ENCODE data around the gene PALLD.

- PRO-cap = no peak
These were observed 1.0 kb downstream of the MSMO1 start for GRCh38 chr4:165328519-165328840.

DNA sequence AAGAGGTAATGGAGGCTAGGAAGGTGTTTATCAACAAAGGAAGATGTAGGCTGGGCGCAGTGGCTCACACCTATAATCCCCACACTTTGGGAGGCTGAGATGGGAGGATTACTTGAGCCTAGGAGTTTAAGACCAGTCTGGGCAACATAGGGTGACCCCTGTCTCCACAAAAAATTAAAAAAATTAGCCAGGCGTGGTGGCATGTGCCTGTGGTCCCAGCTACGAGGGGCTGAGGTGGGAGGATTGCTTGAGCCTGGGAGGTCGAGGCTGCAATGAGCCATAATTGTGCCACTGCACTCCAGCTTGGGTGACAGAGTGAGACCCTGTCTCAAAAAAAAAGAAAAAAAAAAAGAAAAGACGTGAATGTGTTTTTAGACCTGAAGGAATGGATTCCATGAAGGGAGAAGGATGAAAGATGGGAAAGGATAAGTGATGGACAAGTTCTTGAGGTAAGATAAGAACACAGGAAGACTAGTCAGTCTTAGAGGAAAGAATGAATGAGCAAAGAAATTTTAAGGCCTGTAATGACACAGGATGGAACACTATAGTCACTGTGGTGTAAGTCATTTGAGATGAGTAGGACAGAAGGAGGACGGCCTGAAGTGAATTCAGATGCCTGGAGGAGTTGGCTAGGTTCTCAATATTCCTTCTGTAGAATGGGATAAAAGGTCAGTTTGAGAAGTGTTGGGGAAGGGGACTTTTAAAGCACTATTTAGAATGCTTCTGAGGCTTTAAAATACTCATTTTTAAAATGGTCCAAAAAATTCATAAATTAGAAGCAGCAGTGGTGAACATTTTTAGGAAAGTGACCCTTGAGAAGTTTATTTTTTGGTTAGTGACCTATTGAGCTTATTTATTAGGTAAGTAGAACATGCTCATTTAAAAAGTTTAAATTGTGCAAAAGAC lies 3.8 kb downstream of the MSMO1 start:
- PRO-cap = no peak

DNA sequence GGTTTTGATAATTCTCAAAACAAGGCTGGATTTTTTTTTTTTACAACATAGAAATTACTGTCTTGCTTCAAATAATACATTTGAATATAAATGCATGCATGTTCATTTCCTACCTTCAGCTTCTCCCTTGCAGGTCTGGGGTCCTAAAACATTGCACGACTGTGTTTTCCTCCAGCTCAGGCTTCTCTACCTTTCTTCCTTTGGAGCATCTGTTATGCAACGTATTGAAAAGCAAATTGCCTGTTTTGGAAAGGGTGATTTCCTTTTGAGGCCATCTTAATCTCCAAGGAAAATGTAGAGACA lies 115.6 kb upstream of the TLL1 start:
- PRO-cap = no peak

DNA sequence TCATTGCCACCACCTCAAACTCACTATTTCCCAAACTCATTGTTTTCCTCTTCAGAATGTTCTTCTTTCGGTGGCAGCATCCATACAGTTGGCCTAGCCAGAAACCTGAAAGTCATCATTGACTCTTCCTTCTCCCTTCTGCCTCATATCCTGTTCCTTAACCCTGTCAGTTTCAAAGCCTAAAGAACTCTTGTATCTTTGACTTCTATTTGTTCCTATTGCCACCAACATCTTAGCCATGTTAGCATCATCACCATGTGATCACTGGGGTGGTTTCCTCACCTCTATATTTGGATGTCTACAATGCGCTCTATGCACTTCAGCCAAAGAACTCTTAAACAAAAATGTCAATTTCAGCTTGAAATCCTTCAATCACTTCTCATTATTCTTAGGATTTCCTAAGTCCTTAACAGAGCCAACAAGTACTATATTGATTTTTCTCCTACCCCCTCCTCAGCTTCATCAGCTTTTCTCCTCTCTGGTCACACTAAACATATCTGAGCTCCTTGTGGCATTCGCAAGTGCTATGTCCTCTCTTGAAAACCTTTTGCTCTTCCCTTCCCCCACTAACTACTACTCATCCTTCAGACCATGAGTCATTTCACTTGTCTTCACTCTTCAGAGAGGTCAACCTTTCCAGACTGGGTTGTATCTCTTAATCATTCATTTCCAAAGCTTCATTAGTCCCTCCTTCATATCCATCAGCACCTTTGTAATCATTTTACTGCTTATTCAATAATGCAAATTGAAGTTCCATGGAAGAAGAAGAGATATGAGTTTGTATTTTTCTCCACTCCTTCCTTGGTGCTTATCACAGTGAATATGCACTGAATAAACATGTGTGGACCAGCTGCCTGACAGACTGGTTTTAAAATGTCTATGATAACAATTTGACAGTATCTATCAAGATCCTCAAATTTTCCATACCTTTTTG lies 28.7 kb downstream of the DDX60L start:
- PRO-cap = no peak

DNA sequence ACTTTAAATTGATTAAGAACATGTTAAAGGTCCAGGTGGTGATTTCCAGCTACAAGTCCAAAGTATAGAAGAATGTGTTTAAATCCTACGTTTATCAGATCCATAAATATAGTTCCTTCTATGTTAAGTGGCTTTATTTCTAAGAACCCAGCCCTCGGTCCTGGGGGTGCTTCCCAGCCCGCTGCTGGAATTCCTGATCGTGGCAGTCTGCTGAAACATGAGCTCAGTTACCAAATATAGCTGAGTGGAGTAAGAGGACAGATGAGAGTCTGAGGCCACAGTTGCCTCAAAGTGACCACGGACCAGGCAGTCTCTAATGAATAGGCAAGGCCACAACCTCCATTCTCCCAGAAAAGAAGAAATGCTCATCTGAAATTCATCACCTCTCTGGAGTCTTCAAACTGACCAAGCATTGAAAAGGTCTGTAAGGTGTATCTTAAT lies at the start of gene PALLD:
PALLD (plus strand) TSS at position 278 of the 441 bp plus-strand sequence.
- PRO-cap = no peak

- PRO-cap = no peak
These were observed 44.1 kb downstream of the PALLD start for GRCh38 chr4:168540906-168541426.

DNA sequence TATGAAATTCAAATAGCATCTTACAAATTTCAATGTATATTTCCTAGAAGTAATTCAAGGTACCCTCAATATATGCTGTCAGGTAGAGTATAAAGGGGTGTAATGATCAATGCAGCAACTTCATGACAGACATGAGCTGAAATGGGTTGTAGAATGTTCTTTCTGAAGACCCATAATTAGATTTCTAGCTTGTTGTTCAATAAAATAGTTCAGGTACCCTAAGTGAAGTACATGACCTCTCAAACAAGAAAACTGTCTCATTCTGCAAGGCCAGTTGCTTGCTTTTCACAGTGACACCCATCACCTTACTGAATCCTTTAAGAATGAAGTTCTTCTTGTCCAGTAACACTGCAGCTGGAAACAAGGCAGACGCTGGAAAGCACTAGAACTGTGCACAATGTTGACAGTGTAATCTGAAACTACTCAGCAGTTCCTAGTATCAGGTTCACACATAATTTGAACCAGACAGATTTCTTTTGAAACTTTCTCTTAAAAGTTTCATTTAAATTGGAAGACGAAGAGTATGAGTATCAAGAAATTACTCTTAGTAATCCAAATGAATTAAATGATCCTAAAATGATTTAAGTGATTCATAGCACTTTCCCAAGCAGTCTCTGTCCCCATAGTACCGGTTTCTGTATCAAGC lies 63.3 kb downstream of the PALLD start:
- PRO-cap = no peak

GRCh38 chr4:168694331-168694596 lies 197.4 kb downstream of the PALLD start:
- PRO-cap = no peak

DNA sequence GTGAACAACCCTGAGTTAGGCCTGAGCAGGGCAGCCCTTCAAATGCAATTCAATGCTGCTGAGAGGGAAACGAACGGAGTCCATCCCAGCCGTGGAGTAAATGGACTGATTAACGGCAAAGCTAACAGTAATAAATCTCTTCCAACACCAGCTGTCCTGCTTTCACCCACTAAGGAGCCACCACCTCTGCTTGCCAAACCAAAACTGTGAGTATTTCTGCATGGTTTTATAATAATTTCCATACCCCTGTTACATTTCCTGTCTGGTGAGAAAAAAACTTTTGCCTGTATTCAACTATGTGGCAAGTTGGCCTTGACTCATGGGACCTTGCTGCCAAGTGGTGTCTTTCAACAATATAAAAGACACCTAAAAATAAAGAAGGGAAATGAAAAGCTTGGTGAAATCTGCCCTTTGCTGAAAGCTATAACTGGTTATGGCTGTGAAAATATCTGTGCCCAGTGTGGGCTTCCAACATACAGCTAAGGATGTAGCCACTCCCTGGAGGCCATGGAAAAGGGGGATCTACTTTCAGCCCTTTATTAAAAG lies 214.9 kb downstream of the PALLD start:
- PRO-cap = unidirectional peak, minus-strand start at position 104 of the sequence; unidirectional peak, minus-strand start at position 206 of the sequence

DNA sequence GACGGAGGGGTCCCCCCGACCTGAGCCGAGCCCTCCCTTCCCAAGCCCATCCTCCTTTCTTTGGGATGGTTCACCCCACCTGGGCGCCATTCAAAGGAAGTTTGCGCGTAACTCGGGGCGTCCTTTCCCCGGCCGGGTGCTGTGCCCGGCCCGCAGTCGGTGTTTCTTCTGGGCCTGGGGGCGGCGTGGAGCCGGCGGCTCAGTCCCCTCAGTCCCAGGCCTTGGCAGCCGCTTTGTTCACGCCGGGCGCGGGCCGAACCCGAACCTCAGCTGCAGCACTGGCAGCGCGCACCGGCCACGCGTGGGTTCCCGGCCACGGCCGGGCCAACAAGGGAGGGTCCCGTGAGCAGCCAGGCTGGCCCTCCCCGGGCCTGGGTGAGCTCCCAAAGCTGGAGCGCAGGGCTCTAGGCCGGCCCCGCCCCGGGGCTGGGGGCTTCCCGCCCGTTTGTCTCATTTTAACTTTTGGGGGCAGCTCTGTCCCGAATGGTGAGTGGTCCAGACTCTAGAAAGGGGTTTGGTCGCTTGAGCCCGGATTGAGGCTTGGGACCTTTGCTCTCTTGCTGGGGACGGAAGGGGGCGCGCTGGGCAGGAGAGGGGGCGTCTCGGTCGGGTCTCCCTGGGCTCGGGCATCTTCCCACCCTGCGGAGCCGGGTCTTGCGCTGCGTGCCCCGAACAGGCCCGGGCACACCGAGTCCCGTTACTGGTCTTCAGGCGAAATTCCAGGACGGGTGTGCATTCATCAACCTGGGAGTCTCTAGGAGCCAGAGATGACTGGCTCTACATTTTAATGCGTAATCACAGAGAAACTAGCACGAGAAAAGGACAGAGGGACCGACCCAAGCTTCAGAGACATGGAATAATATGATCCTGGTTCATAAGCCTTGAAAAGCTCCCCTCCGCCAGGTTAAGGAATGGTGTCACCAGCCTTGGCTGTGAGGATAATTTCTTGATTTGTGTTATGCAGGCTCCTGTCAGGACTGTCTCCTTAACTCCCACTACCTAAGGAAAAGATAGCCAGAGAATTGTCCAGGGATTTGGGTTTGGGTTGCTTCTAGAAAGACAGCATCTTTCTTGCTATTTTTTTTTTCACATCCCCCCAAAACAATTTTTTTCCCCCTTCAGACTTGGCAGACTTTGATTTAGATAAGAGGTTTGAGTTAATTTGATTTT lies 177.0 kb downstream of the CBR4 start:
- PRO-cap = no peak

DNA sequence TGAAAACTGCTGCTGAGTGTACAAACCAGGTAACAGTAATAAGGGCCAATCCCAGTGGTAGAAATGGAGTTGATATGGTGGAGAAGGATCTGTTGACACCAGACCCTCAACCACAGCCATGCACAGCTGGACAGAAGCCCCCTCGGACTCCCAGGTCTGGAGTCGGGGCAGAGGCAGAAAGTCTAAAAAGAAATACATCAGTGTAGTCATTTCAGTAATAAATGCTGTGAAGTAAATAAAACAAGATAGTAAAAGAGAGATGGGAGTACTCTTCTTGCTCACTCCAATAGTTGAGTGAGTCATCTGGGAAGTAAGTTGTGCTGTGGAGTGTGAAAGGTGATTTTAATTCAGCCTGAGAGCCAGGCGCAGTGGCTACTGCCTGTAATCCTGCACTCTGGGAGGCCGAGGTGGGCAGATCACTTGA lies 149.9 kb downstream of the CBR4 start:
- PRO-cap = no peak

GRCh38 chr4:168926811-168927979 lies 82.9 kb downstream of the CBR4 start:
- PRO-cap = no peak

DNA sequence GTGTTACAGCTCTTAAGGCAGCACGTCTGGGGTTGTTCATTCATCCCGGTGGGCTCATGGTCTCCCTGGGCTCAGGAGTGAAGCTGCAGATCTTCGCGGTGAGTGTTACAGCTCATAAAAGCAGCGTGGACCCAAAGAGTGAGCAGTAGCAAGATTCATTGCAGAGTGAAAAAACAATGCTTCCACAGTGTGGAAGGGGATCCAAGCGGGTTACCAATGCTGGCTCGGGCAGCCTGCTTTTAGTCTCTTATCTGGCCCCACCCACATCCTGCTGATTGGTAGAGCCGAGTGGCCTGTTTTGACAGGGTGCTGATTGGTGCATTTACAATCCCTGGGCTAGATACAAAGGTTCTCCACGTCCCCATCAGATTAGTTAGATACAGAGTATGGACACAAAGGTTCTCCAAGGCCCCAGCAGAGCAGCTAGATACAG lies 24.9 kb upstream of the CBR4 start:
- PRO-cap = no peak

GRCh38 chr4:169059583-169060591 lies 49.8 kb upstream of the CBR4 start:
- PRO-cap = no peak

- PRO-cap = no peak
These were observed 126.0 kb upstream of the CBR4 start for GRCh38 chr4:169135909-169136590.

GRCh38 chr4:169256902-169257295 lies 13.9 kb downstream of the SH3RF1 start:
- PRO-cap = no peak

DNA sequence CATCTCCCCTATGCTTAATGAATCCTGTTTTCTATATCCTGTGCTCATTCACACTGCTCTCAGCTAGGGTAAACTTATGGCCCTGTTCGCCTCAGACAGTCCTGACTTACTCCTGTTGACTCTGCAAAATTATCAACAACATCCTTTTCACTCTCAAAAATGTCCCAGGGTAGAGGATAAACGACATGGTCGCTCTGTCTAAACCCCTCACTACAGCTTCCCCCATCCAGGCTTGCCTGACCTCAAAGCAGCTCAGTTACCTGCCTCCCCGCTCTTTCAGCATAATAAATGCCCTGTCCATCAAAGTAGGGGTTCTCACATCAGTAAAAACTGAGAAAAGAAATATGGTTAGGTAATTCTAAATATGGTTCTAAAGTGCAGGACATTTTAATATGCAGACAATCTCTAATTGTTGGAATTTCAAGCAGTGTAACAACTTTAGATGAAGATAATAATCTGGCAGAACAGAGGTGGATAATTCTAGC lies 13.4 kb downstream of the SH3RF1 start:
- PRO-cap = no peak

DNA sequence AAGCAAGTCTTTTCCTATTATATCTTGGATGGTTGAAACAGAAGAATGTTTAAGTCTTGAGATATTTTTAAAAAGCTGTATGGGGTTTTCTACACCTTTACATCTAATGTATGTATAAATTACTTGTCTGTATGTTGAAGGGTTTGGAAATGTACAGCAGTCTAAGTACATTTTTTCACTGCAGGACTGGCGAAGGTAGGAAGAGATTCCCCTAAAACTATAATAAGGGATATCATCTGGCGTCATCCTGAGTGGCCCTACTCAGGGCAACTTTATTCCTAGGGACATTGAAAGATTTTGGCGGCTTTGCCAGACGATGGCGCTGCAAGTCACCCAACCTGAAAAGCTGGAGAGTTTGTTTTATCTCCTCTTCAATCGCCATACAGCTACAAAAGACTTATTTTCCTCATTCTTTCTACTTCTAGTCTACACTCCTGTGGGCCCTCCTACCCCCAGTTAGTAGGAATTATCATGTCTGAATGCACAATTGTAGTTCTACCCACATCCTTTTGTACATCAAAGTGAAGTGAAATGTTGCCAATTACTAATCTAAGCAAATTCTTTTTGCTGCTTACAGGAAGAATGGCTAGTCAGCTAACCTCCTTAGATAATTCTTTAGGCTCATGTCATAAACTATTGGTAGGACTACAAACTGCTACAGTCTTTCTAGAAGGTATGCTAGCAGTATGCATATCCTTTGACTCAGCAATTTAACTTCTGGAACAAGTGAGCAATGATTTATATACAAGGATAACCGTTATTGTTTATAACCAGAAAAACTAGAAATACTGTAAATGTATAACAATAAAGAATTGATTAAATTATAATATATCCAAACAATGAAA lies 842 bp upstream of the NEK1 start:
- PRO-cap = no peak

- PRO-cap = no peak
These were observed 717 bp downstream of the CLCN3 start for GRCh38 chr4:169621189-169621401.

- PRO-cap = no peak
These were observed 1.5 kb downstream of the CLCN3 start for GRCh38 chr4:169621574-169622618.

All from SEM (cell line).